Endometrial microvascular endothelial cells (primary cell): ENCODE measurements around the gene H2AC13.

- RAMPAGE, long total RNA: no peak
Measured at GRCh38 chr6:27630544-27631734, 158.0 kb upstream of the ZNF184 start.

- RAMPAGE, long total RNA: no peak
Measured at GRCh38 chr6:27687437-27688466, 120.0 kb downstream of the H2BC13 start.

DNA sequence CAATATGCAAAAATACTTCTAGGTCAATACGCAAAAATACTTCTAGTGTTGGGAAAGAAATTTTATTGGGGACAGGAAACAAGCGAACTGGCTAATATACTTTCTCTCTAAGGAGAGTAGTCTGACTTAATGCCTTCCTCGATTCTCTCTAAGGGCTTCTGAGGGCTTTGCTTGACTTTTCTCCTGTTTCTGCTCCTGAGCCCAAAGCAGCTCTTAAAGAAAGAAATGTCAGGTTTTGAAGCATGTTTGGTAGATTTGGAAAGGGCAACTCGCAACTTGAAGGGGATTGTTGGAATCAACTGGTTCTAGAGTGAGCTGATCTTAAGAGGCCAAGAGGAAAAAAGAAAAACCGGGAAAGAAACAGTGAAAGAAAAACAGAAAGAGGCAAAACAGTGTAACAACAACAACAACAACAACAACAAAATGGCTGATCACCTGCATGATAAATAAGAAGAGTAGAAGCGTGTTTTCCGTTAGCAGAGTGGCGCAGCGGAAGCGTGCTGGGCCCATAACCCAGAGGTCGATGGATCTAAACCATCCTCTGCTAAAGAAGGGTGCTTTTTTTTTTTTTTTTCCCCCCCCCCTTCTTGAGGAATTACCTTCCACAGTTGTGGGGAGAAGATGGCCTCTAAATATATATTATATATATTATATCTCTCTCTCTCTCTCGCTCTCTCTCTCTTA, 30.2 kb downstream of the H2BC13 start:
- RAMPAGE, long total RNA: no peak

- RAMPAGE, long total RNA: no peak
Measured at GRCh38 chr6:27778905-27779177, 28.9 kb downstream of the H2BC13 start.

GRCh38 chr6:27808080-27808351, at the start of gene H2AC13:
H2AC13 (plus strand) TSS chr6:27808173.
- RAMPAGE, long total RNA: no peak

DNA sequence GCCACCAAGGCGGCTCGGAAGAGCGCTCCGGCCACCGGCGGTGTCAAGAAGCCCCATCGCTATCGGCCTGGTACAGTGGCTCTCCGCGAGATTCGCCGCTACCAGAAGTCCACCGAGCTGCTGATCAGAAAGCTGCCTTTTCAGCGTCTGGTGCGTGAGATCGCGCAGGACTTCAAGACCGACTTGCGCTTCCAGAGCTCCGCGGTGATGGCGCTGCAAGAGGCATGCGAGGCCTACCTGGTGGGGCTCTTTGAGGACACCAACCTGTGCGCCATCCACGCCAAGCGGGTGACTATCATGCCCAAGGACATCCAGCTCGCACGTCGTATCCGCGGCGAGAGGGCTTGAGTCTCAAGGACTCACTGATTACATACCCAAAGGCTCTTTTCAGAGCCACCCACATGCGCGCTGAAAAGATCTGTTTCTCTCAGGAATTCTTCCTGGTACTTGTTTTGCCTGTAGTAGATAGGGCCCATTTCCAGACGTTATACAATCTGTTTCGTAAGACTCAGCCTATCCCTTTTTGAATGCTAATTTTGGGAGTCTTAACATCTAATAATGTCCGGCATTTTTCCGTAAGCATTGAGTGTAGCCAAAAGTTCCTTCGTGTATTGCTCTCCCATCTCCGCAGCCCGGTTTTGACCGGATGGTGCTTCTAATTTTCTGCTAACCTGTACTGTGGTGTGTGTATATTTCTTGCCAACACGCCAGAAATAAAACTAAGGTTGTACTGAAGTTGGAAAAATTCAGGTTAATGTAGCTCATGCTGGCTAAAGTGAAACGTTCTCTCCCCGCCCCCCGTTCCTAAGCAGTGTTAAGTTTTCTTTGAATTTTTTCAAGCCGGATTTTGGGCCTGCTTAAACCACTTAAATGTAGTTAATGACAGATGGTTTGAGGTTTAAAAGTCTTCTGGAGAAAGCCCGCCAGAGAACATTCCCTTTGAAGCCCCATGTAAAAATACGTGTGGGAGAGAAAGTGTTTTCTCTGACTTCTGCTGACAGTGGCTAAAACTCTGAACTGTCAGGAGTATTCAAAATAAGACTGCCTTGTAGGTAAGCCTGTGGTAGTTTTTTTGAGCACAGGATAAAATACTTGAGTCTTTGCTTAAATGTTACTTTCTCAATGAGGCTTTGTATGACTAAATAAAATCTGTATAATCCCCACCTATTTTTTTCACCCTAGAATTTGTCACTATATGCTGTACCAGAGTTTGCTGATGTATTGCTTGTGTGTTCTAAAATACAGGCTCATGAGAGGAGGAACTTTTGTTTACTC, 723 bp downstream of the H3C10 start:
- RAMPAGE, long total RNA: no peak

- RAMPAGE, long total RNA: no peak
Measured at GRCh38 chr6:27824367-27825613, 898 bp downstream of the H4C11 start.

DNA sequence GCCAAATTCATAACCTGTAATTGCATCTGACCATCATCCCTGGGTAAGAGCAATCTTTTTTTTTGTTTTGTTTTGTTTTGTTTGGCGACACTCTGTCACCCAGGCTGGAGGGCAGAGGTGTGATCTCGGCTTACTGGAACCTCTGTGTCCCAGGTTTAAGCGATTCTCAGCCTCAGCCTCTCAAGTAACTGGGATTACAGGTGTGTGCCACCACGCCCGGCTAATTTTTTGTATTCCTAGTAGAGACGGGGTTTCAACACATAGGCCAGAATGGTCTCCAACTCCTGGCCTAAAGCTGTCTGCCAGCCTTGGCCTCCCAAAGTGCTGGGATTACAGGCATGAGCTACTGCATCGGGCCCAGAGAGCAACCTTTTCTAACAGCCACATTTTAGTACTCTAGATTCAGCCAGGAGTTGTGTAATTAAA, 1.9 kb downstream of the H4C12 start:
- RAMPAGE, long total RNA: no peak

GRCh38 chr6:27866505-27866912, 879 bp downstream of the H1-5 start:
- RAMPAGE, long total RNA: no peak

DNA sequence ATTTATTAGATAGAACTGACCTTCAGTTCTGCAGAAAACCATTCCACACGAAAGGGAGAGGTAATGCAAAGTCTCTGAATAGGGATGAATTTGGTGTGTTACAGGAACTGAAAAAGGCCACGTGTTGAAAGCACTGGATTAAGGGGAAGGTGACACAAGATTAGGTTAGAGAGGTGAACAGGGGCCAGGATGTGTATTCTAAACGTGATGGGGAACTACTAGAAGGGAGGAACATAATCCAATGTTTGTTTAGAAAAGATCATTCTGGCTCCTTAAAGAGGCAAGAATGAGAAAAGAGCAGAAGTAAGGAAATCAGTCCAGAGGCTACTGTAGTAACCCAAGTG, 6.3 kb upstream of the ZKSCAN8 start:
- RAMPAGE, long total RNA: no peak

DNA sequence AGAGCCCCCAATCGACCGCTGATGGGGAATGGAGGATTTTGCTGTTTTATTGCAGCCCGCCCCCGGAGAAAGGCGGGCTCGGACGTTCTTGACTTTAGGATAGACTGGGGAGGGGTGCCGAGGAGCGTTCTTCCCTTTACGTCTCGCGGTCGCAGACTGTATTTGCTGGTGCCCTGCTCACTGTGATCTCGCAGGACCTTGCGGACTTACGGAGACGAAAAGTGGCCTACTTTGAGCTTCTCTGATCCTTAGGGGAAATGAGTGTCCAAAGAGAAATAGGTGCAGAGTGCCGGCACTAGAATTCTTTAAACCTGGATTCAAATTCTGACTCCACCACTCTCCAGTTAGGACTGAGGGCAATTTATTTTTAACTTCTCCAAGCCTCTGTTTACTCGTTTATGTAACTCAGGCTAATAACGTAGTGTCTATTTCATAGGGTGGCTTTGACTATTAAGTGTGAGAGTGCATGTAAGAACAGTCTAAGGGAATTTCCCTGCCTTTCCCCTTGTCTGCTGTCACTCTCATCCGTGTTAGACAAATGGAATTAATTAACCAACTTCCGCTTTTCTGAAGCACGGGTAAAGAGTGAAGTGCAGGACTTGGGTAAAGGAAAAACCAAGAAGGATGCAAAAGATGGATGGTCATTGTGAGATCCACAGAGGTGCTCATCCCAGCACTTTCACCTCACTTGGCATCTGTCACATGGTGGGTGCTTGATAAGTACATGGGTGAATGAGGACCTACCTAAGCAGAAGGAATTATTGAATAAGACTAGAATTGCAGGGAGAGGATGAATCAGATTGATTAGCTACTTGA, 4.2 kb upstream of the ZKSCAN8 start:
- RAMPAGE, long total RNA: no peak

DNA sequence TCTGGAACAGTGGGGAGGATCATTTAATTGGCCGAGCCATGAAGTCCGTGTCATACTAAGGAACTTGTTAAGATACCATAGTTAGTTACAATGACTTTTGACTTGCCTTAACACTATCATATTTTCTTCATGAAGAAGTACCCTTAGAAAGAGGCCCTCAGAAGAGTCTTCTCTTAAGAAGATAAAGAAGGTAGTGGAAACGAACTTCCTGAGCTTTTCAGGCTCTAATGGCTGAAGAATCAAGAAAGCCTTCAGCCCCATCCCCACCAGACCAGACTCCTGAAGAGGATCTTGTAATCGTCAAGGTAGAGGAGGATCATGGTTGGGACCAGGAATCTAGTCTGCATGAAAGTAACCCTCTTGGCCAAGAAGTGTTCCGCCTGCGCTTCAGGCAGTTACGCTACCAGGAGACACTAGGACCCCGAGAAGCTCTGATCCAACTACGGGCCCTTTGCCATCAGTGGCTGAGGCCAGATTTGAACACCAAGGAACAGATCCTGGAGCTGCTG, 6.6 kb downstream of the ZKSCAN8 start:
- RAMPAGE, long total RNA: no peak

- RAMPAGE, long total RNA: no peak
Measured at GRCh38 chr6:28212092-28213109, 12.7 kb upstream of the ZSCAN9 start.

GRCh38 chr6:28323808-28324373, 12.1 kb downstream of the ZSCAN31 start:
- RAMPAGE, long total RNA: no peak

DNA sequence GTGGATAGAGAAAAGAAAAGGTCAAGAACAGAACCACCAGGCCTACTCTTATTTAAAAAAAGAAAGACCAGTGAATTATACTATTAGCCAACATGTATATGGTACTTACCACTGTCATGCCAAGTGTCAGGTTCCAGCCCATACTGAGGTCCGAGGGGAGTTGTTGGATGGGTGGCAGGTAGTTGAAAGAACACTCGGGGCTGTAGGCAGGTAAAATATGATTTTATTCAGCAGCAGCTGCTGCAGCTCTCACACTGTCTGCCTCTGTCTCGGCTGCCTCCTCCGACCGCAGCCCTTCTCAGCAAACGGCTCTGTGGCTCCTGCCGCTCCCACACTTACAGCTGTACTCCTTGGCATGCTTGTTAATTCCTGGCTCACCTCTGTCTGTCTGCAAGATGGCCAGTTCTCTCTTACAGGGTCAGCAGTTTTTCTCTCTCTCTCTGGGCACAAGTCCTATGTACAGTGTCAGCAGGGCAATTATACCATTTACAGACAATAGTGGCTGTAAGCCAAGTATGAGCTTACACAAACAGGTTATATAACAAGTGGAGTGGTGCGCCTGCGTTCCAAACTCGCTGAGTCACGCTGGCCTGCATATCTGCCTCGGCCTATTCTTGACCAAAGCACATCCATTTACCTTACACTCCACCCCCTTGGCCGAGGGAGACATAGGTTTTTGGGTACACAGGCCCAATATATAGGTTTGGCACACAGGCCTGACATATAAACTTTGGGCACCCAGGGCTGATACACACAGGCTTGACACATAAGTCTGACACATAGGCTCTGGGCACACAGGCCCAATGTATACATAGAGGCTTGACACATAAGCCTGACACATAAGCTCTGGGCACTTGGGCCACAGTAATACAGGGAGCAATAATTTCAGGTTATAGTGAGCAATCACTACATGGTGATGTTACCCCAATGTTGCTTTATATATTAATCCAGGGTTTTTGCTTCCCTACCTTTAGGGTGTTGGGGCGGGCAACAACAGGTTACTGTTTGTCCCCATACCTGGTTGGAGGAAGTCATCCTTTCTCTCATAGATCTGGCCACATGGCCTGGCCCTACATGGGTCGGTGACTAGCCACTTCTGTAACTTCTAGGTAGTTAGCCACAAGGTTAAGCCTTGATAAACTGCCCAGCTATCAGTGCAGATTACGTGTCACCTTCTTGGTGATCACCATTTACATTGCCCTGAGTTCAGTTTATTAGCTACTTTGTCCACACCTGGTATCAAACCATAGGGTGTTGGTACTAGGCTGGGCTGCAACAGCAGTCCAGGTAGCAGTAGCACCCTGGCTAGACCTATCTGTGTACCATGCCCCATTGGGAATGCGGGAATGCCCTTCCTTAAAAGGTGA, 4.5 kb downstream of the ZKSCAN3 start:
- RAMPAGE, long total RNA: start-site peak on the minus strand centred at position 427 of the sequence, 112 bp wide, 20 and 31 reads in 2 replicates

GRCh38 chr6:28356514-28356888, 6.8 kb downstream of the ZKSCAN3 start:
- RAMPAGE, long total RNA: no peak

GRCh38 chr6:28394550-28395088, 4.9 kb downstream of the ZSCAN12 start:
- RAMPAGE, long total RNA: no peak

GRCh38 chr6:28446641-28447643, 3.7 kb upstream of the ZSCAN23 start:
- RAMPAGE, long total RNA: no peak

GRCh38 chr6:28621134-28621744, 34.1 kb upstream of the SCAND3 start:
- RAMPAGE, long total RNA: no peak

DNA sequence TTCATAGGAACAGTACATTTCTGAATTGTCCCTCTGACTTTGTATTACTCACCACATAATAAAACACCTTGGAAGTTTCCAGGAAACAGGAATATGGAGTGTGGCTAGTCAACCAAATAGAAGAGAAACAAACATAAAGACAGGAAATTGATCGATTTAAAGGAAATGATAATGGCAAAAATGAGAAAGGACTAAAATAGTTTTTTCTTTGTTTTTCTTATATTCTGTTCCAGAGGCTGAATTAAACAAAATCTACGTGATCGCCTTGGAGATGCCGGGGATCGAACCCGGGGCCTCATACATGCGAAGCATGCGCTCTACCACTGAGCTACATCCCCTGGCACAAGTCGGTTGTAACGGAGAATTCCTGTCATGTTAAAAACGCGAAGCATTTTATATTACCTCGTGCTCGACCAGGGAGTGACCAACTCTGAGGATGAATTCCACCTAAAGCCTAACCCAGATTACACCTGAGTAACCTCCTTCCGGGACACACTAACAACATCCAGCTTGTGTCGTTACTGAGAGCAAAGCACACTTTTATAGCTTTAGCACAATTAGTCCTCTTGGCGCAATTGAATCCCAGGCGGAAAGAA, 86.6 kb upstream of the SCAND3 start:
- RAMPAGE, long total RNA: no peak